Cardiac atrium fibroblast (primary cell): ENCODE measurements around a stretch of chr2.

GRCh38 chr2:191438068-191438480 lies 192.9 kb downstream of the MYO1B start:
- RAMPAGE, long total RNA: no peak

DNA sequence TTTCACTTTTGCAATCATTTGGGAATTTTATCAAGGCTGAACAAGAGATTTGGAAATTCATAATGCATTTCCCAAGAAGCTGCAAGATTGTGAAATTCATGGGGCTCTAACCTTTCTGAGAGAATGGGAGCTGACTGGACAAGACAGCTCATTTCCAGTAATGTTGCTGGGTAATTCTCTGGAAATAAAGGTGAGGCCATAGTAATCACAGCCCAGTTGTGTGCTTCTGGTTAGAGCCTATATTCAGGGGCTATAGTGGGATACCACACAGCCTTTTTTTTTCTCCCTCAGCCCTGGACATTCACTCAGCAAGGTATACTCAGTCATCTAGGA lies 21.5 kb upstream of the NABP1 start:
- RAMPAGE, long total RNA: no peak

DNA sequence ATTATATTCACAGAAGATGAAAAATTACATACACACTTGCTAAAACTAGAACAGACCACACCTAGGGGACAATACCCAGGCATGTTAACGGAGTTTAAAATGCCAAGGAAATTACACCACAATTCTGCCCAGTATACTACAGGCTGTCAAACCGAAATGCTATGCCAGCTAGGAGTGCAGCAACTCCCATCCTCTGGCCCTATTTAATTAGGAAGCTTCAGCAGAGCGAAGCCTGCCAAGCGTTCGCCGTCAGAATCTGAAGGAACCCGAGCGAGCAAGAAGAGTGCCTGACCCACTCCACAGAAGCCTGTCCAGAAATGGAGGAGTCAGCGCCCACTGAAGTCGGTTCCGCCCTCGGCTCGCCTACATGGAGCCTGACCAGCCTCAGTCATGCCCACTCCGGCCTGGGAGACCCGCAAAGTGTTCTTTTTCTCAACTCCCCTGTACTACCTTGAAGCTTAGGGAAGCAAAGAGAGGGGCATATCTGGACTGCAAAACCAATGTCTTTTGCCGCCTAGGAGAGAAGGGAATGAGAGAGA lies 1.5 kb downstream of the TMEFF2 start:
- RAMPAGE, long total RNA: no peak

DNA sequence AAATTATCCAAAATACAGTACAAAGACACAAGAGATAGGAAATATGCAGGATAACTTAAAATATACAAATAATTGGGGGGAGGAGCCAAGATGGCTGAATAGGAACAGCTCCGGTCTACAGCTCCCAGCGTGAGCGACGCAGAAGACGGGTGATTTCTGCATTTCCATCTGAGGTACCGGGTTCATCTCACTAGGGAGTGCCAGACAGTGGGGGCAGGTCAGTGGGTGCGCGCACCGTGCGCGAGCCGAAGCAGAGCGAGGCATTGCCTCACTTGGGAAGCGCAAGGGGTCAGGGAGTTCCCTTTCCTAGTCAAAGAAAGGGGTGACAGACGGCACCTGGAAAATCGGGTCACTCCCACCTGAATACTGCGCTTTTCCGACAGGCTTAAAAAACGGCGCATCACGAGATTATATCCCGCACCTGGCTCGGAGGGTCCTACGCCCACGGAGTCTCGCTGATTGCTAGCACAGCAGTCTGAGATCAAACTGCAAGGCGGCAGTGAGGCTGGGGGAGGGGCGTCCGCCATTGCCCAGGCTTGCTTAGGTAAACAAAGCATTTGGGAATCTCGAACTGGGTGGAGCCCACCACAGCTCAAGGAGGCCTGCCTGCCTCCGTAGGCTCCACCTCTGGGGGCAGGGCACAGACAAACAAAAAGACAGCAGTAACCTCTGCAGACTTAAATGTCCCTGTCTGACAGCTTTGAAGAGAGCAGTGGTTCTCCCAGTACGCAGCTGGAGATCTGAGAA lies 976.1 kb upstream of the TMEFF2 start:
- RAMPAGE, long total RNA: no peak

- RAMPAGE, long total RNA: no peak
Observed at GRCh38 chr2:194089978-194090279, 1567.1 kb upstream of the SLC39A10 start.

DNA sequence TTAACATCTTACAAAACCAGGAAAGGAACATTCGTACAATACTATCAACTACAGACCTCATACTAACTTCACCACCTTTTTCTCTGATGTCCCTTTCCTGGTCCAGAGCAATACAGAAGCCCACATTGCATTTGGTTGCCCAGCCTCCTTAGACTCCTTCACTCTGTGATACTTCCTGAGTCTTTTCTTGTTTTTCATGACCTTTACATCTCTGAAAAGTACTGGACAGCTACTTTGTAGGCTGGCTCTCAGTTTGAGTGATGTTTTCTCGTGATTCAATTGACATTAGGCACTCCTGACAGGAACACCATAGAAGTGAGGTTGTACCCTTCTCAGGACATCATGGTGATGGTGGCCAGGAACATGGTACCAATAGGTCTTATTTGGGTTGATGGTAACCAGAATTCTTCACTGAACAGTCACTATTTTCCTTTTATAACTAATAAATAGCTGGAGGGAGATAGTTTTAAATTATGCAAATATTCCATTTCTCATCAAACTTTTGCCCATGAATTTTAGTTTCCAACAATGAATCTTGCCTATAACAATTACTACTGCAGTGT lies 185.8 kb upstream of the SLC39A10 start:
- RAMPAGE, long total RNA: no peak

GRCh38 chr2:195579869-195580536 lies 77.0 kb upstream of the SLC39A10 start:
- RAMPAGE, long total RNA: no peak

- RAMPAGE, long total RNA: no peak
Observed at GRCh38 chr2:195613764-195614458, 43.1 kb upstream of the SLC39A10 start.

GRCh38 chr2:196132929-196133293 lies 38.5 kb downstream of the STK17B start:
- RAMPAGE, long total RNA: no peak

DNA sequence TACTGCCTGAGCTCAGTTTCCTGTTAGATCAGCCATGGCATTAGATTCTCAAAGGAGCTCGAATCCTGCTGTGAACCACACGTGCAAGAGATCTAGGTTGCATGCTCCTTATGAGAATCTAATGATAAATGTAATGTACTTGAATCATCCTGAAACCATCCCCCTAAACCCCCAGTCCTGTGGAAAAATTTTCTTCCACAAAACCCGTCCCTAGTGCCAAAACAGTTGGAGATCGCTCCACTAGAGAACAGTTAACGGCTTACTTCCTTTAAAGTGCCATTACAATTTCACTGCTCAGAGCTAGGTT lies 37.1 kb downstream of the STK17B start:
- RAMPAGE, long total RNA: no peak

DNA sequence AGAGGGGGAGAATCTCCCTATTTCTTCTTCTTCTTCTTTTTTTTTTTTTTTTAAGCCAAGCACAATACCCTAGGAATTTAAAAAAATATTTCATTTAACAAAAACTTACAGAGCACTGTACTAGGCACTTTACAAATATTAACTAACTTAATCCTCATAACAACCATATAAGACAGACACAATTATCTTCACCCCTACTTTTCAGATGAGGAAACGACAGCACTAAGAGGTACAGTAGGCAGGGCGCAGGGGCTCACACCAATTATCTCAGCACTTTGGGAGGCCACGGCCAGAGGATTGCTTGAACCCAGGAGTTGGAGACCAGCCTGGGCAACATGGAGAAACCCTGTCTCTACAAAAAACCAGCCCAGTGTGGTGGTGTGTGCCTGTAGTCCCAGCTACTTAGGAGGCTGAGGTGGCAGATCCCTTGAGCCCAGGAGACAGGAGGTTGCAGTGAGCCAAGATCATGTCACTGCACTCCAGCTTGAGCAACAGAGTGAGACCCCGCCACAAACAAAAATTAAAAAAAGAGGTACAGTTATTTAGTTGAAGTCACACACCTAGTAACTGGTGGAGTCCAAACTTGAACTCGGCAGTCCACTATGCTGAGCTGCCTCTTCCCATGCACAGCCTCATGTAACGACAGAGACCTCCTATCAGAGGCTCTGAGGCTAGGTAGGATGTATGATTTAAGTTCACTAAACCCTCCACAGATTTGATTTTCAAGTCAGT lies 8.8 kb downstream of the STK17B start:
- RAMPAGE, long total RNA: no peak

GRCh38 chr2:196165959-196166752 lies 5.2 kb downstream of the STK17B start:
- RAMPAGE, long total RNA: no peak

DNA sequence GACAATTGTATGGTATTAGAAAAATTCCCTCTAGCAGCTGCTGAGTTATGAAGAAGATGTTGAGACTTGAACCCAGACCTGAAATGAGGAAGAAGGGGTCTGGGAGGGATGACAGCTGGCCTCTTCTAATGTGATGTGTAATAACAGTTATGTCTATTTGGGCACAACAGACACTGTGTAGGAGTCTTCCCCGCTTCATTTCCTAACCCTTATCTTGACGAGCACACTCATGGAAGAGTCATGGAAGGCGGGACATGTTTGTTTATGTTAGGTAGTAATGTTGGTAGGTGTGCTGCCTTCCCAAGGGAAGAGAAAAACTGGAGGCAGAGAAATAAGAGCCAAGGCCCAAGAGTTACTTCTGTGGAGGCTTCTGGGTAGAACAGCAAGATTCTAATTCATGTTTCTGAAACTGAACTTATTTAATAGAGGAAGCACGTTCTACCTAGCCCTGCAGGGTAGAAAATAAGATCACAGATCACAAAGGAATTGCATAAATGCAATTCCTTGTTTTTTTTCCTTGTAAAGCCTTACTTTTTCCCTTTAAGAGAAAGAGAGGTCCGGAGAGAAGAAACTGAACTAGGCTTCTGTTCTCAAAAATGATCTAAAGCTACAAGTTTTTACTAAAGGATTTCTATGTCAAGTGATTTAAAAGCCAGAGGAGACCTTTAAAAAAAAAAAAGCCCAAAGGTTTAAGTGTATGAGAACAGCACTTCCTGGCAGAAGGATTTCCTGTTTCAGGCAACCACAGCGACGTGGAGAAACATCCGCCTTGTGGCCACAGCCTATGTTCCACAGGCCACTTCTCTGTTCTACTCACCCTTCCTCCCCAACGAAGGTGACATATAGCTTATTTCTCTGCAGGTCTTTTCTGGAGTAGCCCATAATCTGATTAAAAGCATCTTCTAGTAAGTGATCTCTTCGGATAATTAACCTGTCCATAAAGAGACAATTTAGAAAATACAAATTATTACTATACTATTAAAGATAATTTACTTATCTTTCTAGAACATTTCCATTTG lies 68.6 kb upstream of the STK17B start:
- RAMPAGE, long total RNA: no peak

- RAMPAGE, long total RNA: no peak
Observed at GRCh38 chr2:196260574-196261250, 89.3 kb upstream of the STK17B start.

- RAMPAGE, long total RNA: no peak
Observed at GRCh38 chr2:196304450-196304750, 133.0 kb upstream of the STK17B start.

- RAMPAGE, long total RNA: no peak
Observed at GRCh38 chr2:196914945-196916305, 11.1 kb downstream of the PGAP1 start.

GRCh38 chr2:196985594-196985880 lies 59.0 kb upstream of the PGAP1 start:
- RAMPAGE, long total RNA: no peak

DNA sequence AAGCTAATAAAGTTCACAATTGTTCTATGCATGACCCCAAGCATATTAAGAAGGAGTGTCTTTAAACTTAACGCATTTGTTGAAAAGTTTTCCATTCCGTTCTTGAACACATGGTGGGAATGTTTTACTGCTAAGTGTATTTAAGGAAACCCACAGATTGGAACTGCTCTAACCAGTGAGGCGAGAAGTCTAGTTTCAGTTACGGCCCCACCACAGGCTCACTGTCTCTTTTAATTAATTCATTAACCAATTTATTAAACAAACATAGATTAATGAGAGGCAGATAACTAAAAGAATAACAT lies 152.4 kb downstream of the ANKRD44 start:
- RAMPAGE, long total RNA: no peak

- RAMPAGE, long total RNA: no peak
Observed at GRCh38 chr2:197158516-197159268, 151.9 kb downstream of the ANKRD44 start.

DNA sequence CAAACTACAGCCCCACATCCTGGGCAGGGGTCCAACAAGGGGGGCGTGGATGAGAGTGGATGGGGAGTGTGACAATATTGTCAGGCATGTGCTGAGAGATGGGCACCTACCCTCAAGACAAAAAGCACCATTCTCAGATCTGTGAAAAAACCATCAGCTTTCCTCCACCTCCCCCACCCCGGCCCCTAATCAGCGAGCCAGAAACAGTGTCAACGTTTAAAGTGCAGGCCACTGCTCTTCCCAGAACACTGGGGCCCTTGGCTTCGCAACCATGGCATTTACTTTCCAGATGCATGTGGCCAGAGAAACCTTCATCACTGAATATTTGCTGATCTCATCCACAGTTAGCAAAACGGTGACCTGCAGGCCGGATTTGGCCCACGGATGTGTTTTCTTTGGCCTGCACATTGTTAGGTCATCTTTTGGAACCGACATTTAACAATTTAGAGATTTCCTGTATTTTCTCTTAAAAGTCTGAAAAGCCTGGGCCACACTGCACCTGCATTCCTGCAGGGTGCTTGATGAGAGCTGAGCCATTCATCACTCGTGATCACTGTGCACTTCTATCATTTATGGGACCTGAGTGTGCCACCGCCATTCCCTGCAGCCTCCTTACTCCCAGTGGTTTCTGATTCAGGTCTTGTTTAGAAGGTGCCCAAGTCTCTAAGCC lies 130.6 kb downstream of the ANKRD44 start:
- RAMPAGE, long total RNA: no peak